Uterus (tissue), 7 donors: ENCODE data around the gene ZBTB43.

GRCh38 chr9:125473061-125473596, 211.5 kb downstream of the GAPVD1 start:
- PRO-cap, 4 experiments = no peak in any of the 4 experiments
- RAMPAGE, long total RNA, 2 experiments = no peak in any of the 2 experiments
- RRBS = 10% methylated on average over 1 of the region's 7 CpGs

GRCh38 chr9:125475315-125475860, 213.8 kb downstream of the GAPVD1 start:
- PRO-cap, 4 experiments = no peak in any of the 4 experiments
- RAMPAGE, long total RNA, 2 experiments = no peak in any of the 2 experiments
- RRBS = no CpG with 5 or more reads among the region's 6 CpGs

DNA sequence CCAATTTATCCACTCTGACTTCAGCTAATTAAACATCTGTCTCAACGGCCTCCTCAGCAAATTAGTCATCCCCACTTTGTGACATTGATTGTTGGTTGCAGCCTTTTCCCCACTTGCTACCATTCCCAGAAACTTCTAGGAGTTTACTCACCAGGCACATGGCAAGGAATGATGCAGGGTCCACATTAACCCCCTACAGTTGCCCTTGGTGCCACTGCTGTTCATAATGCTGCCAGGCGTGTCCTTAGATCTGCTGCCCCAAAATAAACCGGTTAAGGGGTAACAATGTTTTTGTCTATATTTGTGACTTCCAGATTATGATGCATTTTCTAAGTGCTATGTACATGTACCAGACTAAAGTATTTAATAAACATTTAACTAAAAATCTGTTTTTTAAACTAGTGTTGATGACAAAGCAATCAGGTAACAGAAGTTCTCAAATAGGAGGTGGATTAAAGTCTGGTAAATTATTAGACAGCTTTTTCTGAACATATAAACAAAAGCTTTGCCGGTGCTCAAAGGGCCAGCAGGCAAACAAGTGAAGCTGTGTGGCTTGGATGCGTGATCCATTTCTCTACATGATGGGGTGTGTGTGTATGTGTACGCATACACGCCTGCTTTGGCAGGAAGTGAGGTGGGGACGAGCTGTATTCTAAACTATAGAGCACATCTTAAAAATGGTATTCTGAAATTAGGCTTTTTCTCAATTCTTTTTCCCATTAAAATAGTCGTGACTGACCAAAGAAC, 174.3 kb downstream of the MAPKAP1 start:
- PRO-cap, 4 experiments = no peak in any of the 4 experiments
- RAMPAGE, long total RNA, 2 experiments = no peak in any of the 2 experiments
- RRBS = no CpG with 5 or more reads among the region's 9 CpGs

GRCh38 chr9:125690464-125691072, 16.4 kb downstream of the MAPKAP1 start:
- PRO-cap, 4 experiments = no peak in any of the 4 experiments
- RAMPAGE, long total RNA, 2 experiments = no peak in any of the 2 experiments
- RRBS = no CpG with 5 or more reads among the region's 10 CpGs

GRCh38 chr9:125749056-125749967, 2.1 kb downstream of the PBX3 start:
- PRO-cap, 4 experiments = no peak in any of the 4 experiments
- RAMPAGE, long total RNA, 2 experiments = no peak in any of the 2 experiments
- RRBS = no CpG with 5 or more reads among the region's 6 CpGs

DNA sequence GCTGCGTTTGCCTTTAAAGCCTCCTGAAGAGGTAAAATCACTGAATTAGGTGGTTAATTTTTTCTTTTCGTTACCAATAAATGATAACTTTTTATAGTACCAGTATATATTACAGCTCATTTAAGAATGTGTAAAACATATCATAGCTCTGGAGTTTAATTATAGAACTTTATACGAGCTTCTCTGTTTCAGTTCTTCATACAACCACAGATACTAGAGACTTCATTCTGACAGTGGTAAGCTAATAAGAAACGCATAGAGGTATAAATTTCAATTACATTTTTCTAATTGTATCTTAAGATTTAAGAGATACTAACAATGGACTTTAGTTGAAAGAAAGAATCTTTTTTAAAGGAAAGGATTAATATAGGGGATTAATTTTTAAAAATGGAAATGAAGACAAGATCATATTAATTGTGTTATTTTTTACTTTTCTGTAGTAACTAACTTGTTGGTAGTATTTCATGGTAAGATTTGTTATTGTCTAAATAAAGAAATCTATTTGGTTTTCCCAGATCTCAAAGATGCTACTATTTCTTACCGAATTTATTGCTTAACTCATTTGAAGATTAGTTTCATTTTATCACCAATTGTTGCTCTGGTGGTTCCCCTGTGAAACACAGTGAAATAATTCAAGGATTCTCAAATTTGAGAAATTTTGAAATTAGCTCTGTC, 74.1 kb downstream of the PBX3 start:
- PRO-cap, 4 experiments = no peak in any of the 4 experiments
- RAMPAGE, long total RNA, 2 experiments = no peak in any of the 2 experiments
- RRBS = no CpG with 5 or more reads among the region's 5 CpGs

DNA sequence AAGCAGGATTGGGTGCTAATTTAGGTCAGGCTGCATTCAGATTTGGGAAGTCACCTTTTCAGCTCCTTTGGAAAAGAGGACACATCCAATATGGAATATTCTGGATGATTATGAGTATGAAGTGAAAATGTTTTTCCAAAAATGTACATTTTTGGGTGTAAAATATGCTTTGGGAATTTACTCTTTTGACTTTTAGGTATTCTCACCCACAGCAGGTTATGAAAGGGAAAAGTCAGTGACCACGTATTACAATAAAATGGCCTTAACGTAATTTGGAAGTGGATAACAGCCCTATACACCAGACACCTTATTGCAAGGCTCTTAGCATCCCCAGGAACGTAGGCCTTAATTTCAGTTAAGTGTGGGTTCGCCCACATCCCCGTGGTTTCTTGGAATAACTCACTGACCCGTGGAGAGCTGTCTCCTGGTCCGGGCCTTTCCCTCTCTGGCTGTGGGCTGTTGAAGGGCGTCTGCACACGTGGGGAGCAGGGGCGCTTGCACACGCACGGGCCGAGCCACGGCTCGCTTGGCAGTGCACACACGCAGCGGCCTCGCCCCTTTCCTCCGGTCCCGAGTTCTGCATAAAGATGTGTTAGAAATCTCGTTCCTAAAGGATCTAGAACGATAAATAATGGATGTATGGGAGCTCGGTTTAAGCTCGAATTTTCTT, 141.8 kb downstream of the PBX3 start:
- PRO-cap, 4 experiments = peak in 1 of 4 experiments; most common plus-strand start position 475 of the sequence (in 1); most common minus-strand start position 441 of the sequence (in 1)
- RAMPAGE, long total RNA, 2 experiments = no peak in any of the 2 experiments
- RRBS = no CpG with 5 or more reads among the region's 24 CpGs

GRCh38 chr9:126327503-126328299, 1.1 kb downstream of the MVB12B start:
- PRO-cap, 4 experiments = no peak in any of the 4 experiments
- RAMPAGE, long total RNA, 2 experiments = no peak in any of the 2 experiments
- RRBS = no CpG with 5 or more reads among the region's 13 CpGs

GRCh38 chr9:126345517-126345804, 18.8 kb downstream of the MVB12B start:
- PRO-cap, 4 experiments = no peak in any of the 4 experiments
- RAMPAGE, long total RNA, 2 experiments = no peak in any of the 2 experiments
- RRBS = no CpG with 5 or more reads among the region's 2 CpGs

GRCh38 chr9:126348198-126349400, 22.0 kb downstream of the MVB12B start:
- PRO-cap, 4 experiments = no peak in any of the 4 experiments
- RAMPAGE, long total RNA, 2 experiments = no peak in any of the 2 experiments
- RRBS = no CpG with 5 or more reads among the region's 17 CpGs

DNA sequence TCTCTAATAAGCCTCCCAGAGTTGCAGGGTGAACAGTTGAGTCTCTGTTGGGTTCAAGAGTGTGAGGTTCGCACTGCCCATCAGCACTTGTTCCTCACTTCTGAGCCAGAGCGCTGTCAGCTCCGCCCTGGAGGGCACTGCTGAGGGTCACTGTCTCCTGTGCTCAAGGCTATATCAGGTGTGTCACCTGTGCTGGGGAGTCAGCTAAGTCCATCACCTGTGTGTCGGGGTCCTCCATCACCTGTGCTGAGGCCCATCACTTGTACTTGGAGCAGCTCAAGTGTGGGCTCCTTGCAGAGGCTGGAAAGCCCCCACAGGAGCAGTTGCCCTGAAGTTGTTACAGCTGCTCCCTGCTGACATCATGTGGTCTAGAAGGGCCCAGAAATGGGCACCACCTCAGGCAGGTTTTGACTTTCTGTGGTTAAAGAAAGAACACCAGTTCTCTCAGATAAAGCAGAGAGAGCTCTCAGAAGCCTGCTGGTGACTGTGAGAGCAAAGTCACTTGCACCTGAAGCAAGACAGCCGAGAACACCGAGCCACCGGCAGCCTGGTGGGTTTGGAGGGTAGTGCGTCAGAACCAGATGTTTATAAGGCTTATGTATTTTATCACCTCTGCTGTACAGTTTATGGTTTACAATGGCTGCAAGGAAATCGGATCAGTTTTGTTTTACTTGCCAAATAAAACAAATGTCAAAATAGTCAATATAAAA, 70.4 kb downstream of the MVB12B start:
- PRO-cap, 4 experiments = no peak in any of the 4 experiments
- RAMPAGE, long total RNA, 2 experiments = no peak in any of the 2 experiments
- RRBS = no CpG with 5 or more reads among the region's 9 CpGs

DNA sequence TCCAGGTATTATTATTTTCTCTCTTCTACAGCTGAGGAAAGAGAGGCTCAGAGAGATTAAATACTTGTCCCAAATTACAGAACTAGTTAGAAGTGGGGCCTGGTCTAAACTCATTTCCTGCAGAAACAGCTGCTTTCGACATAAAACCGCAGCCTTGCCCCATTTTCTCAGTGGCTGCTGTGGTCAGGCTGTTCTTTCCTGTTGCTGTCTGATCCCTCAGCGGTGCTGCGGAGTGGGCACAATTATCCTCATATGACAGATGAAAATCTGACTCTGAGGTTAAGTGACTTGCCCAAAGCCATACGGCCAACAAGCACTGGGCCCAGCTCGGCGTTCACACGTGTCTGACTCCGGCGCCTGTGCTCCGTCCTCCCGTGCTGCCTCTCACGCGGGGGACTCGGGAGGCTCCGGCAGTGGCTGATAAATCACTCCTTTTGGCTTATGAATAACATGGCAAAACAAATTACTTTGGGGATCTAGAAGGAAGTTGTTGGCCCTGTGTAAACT, 142.7 kb upstream of the LMX1B start:
- PRO-cap, 4 experiments = no peak in any of the 4 experiments
- RAMPAGE, long total RNA, 2 experiments = no peak in any of the 2 experiments
- RRBS = 26% methylated on average over 8 of the region's 16 CpGs

GRCh38 chr9:126533484-126534136, 80.1 kb upstream of the LMX1B start:
- PRO-cap, 4 experiments = no peak in any of the 4 experiments
- RAMPAGE, long total RNA, 2 experiments = no peak in any of the 2 experiments
- RRBS = no CpG with 5 or more reads among the region's 24 CpGs

- PRO-cap, 4 experiments = no peak in any of the 4 experiments
- RAMPAGE, long total RNA, 2 experiments = no peak in any of the 2 experiments
- RRBS = no CpG with 5 or more reads among the region's 4 CpGs
These were observed 21.9 kb downstream of the LMX1B start for GRCh38 chr9:126635617-126636008.

- PRO-cap, 4 experiments = peak in 4 of 4 experiments; most common plus-strand start chr9:126723528 (in 1); most common minus-strand start chr9:126723378 (in 1)
- RAMPAGE, long total RNA, 2 experiments = no peak in any of the 2 experiments
- RRBS = 3% methylated on average over 20 of the region's 69 CpGs
These were observed 81.6 kb upstream of the ZBTB43 start for GRCh38 chr9:126722991-126723966.

- PRO-cap, 4 experiments = peak in 4 of 4 experiments; most common plus-strand start chr9:126805014 (in 2); most common minus-strand start chr9:126804930 (in 4)
- RAMPAGE, long total RNA, 2 experiments = start-site peak on the plus strand in 1 of 2 experiments, at chr9:126805014-126805046 at its widest, 82 reads per replicate
- RRBS = 2% methylated on average over 4 of the region's 40 CpGs
These were observed at the start of gene ZBTB43 for GRCh38 chr9:126804755-126805251. ZBTB43 (plus strand) TSS chr9:126805040.

GRCh38 chr9:126813090-126813896, 8.5 kb downstream of the ZBTB43 start:
- PRO-cap, 4 experiments = no peak in any of the 4 experiments
- RAMPAGE, long total RNA, 2 experiments = no peak in any of the 2 experiments
- RRBS = no CpG with 5 or more reads among the region's 14 CpGs

DNA sequence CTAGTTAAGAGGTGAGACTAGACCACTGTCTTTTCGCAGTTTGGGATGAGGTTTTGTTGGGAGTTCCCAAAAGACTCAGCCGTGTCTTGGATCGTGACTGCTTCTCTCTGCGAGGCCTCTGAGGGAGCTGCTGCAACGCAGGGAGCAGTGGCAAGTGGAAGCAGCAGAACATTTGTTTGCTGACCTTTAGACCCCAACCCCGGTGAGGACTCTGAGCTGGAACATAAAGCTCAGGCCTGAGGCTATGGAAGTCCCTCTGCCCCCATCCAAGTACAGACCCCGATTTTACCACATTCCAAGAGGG, 1.6 kb downstream of the RALGPS1 start:
- PRO-cap, 4 experiments = no peak in any of the 4 experiments
- RAMPAGE, long total RNA, 2 experiments = no peak in any of the 2 experiments
- RRBS = no CpG with 5 or more reads among the region's 7 CpGs

DNA sequence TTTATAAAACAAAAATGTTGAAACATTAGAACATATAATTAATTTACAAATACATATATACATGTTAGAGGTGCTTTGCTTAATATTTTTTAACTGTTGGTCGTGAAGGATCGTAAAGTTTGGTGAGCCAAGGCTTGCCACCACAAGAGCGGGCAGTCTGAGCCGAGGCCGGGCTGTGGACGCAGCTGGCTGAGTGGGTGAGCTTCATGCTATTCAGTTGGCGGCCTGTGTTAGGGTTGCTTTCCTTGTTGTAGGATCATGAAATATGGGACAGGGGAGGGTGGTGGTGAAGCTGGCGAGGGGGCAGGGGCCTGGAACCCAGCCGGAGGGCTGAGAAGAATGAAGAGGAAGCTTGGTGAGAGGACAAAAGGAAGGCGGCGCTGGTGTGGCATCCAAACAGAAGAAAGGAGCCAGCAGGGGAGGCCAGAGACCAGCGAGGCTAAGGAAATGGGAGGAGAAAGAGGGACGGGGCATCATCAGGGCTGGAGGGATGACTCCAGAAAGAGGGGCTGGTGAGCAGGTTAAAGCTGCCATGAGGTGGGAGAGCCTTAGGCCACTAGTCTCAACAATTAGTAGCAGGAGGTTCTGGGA, 18.3 kb downstream of the RALGPS1 start:
- PRO-cap, 4 experiments = no peak in any of the 4 experiments
- RAMPAGE, long total RNA, 2 experiments = no peak in any of the 2 experiments
- RRBS = no CpG with 5 or more reads among the region's 13 CpGs

- PRO-cap, 4 experiments = no peak in any of the 4 experiments
- RAMPAGE, long total RNA, 2 experiments = no peak in any of the 2 experiments
- RRBS = no CpG with 5 or more reads among the region's 8 CpGs
These were observed 13.3 kb downstream of the ANGPTL2 start for GRCh38 chr9:127108852-127109729.